ENCODE data around the gene DESI2.

GRCh38 chr1:243246751-243247262, 8.3 kb downstream of the CEP170 start:
- PRO-cap: no peak

GRCh38 chr1:243393106-243393592, 137.3 kb downstream of the SDCCAG8 start:
- PRO-cap: no peak

- PRO-cap: no peak
These were observed 141.9 kb downstream of the SDCCAG8 start for GRCh38 chr1:243397358-243398613.

DNA sequence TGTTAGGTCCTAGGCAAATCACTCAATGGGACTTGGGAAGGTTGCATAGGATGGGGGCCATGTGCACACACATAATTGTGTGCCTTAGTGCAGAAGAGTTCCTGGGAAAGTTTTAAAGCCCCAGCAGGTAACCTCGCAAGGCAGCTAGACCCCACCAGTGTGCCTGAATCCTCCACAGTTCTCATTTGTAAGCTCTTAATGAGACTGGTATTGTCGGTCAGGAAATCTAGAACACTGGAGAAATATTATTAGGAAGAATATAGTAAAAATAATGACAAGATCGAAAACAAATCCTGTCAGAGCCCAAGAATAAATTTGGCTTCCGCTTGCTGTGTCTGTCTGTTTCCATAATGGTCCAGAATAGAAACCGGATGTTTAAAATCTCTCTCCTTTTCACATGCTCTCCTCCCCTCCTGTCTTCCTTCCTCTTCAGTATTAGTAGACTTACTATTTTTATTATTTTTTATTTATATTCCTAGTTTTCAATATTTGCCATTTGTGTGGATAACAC, 187.6 kb downstream of the SDCCAG8 start:
- PRO-cap: no peak

DNA sequence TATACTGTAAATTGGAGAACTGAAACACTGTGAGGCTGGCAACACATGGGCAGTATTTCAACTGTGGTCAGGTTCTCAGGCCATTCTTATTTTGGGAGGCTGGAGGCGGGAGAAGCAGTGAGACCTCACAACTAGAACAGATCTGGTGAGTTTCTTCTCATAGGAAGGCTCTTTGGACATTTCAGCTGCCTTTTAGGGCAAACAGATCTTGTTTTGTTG, 216.0 kb downstream of the SDCCAG8 start:
- PRO-cap: no peak

DNA sequence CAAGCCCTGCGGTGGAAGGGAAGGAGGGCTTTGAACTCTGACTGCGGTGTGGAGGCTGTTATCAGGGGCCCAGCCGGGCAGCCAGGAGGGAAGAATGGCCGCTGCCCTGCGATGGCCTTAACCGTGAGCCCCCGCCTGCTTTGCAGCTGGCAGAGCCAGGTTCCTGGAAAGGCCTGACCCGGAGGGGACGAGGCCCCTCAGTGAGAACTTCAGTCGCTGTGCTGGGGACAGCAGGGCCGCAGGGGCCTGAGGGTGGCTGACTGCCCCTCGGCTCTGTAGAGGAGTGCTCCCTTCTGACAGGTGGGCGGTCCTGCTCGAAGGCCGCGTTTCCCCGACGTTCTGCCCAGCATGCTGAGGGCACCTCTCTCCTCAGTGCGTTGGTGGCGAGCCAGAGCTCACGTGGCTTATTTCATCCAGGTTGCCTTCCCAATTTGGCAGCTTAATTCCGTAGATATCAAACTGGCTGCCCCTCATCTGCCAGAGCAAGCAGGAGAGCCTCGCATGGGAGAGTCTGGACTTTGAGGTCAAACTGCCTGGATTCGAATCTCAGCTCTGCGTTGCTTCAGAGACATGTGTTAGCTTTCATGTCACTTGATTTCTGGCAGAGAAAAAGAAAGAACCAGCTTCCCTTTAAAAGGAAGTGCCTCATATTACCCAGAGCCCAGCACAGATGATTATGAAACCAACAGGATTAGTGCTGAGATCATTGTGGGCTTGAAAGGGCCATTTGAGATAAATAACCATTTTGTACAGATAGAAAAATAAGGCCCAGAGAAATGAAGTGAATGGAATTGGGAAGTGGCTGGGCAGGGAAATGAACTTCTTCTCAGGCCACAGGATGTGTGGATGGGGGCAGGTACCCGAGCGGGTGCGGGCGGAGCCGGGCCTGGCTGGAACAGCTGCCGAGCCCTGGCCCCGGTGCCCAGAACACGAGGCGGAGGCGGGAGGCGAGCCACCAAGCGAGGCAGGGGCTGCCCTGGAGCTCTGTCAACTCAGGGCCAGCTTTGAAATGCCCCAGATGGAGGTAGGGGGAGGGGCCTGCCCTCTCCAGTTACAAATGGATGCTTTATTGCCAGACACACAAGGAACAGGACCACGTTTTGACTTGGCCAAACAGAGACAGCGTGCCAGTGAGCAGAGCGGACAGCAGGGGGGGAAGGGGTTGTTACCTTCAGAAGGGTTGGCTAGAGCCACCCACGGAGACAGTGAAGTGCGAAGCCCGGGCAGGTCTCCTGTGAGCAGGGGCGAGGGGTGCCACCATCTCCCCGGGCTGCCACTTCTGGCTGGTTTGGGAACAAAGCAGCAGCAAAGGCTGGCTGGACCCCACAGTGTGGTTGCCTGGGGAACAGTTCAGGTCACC, 240.0 kb downstream of the SDCCAG8 start:
- PRO-cap: no peak

DNA sequence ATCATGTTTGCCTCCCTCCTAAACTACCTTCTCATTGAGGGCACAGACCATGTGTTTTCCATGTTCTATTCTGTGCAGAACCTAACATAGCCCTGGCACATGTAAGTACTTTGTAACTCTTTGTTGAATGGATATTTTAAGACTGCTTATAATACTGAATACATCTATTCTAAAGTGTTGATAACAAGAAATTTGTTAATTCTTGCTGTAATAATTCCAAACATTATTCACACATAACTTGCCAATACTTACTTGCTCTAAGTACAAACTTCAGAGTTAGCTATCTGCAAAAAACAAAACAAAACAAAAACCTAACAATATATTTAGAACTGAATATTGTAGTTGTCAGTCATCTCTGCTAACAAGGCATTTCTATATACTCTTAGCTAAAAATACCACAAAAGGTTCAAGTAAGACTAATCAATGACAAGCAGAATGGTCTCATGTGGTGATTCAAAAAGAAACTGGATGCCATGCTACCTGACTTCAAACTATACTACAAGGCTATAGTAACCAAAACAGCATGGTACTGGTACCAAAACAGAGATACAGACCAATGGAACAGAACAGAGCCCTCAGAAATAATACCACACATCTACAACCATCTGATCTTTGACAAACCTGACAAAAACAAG, 78.6 kb downstream of the AKT3 start:
- PRO-cap: no peak

DNA sequence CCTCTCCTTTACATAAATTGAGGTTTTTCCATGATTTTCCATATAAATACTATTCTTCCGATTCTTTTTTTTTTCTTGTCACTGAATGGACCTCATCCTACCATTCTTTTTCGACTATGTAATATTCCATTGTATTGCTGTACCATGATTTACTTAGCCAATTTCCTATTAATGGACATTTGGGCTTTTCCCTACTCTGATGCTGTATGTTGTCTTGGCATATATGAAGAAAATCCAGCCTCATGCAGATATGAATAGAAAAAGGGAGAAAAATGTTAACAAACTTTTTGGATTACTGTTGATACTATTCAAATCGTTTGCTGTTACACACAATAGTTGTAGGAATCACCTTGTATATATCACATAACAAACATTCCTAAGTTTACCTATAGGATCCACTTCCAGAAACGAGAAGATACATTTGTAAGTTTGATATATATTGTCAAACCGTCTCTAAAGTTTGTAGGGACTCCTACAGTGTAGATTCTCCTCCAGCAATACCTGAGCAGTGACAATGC, 71.1 kb downstream of the AKT3 start:
- PRO-cap: no peak

GRCh38 chr1:243794854-243795413, 55.1 kb downstream of the AKT3 start:
- PRO-cap: no peak

GRCh38 chr1:243805111-243806441, 44.5 kb downstream of the AKT3 start:
- PRO-cap: no peak

GRCh38 chr1:244049105-244049755, 1.9 kb upstream of the ZBTB18 start:
- PRO-cap: bidirectional peak, plus-strand start at chr1:244049204, minus-strand start at chr1:244049022; bidirectional peak, plus-strand start at chr1:244049812, minus-strand start at chr1:244049679

GRCh38 chr1:244054208-244055014, 3.3 kb downstream of the ZBTB18 start:
- PRO-cap: no peak

DNA sequence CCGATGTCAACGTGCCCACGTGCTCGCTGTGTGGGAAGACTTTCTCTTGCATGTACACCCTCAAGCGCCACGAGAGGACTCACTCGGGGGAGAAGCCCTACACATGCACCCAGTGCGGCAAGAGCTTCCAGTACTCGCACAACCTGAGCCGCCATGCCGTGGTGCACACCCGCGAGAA, 3.8 kb downstream of the ZBTB18 start:
- PRO-cap: no peak

DNA sequence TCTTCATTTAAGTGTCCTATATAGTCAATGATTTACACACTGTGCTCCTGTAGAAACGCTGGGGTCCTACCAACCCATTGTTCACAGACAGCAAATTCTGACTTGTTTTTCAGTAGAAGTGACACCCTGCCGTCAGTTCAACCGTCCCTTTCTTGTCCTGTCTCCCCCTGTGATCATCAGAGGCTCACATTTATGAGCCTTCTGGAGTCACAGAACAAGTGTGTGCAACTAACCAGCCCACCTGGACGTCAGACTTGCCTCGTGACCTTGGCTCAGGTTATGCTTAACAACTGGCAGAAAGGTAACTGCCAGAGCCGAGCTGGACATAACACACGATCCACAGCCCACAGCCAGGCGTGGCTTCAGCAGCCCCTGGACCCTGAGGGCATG, 103.7 kb downstream of the ZBTB18 start:
- PRO-cap: no peak

GRCh38 chr1:244224285-244225122, 127.9 kb upstream of the C1orf100 start:
- PRO-cap: no peak

DNA sequence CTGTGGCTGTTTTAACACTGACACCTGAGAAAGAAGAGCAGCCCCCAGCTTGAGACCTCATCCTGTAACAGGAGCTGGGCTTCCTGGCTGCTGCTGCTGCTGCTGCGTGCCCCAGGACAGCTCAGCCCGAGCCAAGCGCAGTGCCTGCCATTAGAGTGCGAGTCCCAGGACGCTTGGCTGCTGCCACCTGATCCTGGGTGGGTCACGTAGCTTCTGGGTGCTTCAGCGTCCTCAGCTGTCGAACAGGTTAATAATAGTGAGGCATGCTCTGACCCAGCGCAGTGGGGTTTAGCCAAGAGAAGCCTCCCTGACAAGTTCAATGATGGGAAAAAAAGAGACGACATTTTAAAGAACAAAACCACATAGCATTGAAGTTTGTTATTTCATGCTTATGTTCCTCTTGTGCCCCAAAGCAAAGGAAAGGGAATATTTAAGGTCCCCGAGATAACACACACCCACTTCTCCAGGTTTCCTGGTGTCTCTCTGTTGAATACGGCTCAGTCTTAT, 118.0 kb upstream of the C1orf100 start:
- PRO-cap: no peak

GRCh38 chr1:244369132-244370166, 17.0 kb downstream of the C1orf100 start:
- PRO-cap: no peak

GRCh38 chr1:244408724-244409262, 42.9 kb downstream of the ADSS2 start:
- PRO-cap: no peak

- PRO-cap: bidirectional peak, plus-strand start at chr1:244652935, minus-strand start at chr1:244652721; bidirectional peak, plus-strand start at chr1:244653136, minus-strand start at chr1:244652996; unidirectional peak, minus-strand start at chr1:244653765
These were observed at the start of gene DESI2 for GRCh38 chr1:244652814-244653906. TSS of gene DESI2 (plus strand) at chr1:244653126.

- PRO-cap: no peak
These were observed 30.5 kb upstream of the ENSG00000284188 start for GRCh38 chr1:244761363-244761675.